Epithelial cell of prostate (primary cell): ENCODE data around the genes SMIM2 and ERICH6B.

DNA sequence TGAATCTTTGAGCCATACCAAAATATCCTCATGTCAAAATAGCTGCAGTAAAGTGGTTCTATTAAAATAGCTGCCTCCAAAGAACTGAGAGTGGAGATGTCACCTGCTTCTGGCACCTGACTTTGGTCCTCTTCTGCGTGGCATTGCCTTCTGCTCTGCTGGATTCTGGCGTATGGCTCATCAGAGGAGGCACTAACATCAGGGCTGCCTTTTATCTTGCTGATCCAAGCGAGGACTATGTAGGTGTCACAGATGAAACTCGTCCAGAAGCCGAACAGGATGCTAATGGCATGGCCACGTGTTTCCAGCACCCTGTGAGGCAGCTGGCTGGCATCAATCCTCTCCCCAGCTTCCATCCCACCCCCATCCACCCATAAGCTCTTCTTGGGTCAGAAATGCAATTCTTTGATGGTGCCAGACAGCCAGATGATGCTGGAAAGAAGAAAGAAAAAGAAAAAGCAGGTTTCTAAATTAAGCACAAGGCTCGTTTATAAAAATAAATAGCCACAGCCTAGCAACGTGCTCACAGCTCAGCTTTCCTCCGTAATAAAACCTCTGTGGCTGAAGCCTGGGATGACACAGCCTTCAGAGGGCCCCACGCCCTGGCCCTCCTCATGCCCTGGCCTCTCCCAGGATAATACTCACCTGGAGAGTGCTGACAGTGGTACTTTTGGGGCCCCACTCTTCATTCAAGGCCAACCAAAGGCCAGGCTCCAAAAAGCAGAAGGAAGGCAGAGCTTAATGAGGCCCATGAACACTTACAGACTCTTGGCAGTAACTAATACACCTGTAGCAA lies at the start of gene SMIM2:
TSS of gene SMIM2 (minus strand) at position 758 of the 796 bp plus-strand sequence.
- RRBS: no CpG with 5 or more reads among the region's 10 CpGs

GRCh38 chr13:44231799-44232604 lies 70.9 kb upstream of the SMIM2 start:
- RRBS: no CpG with 5 or more reads among the region's 14 CpGs

DNA sequence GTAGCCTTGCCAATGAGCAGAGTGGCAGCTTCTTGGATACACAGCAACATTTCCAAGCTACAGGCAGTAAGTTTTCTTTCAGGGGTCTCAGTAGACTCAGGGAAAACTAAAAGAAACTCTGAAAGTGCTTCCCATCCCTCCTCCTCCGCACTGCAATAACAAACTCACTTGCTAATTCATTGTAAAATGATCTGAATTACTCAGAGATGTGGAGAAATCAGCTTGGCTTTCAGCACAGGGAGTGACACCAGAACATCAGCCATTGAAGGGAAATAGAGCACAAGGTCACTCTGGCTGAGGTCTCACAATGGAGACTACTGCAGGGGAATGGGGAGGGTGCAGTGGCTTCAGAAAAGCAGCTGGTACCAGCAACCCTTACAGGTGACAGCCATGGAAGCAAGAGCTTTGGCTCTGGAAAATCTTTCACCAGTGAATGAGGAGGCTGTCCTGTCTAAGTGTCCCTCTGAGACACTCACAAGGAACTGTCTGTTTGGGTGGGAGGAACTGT lies 75.3 kb upstream of the SMIM2 start:
- RRBS: no CpG with 5 or more reads among the region's 1 CpG

GRCh38 chr13:44300823-44301782 lies 72.5 kb upstream of the SERP2 start:
- RRBS: no CpG with 5 or more reads among the region's 12 CpGs

- RRBS: no CpG with 5 or more reads among the region's 8 CpGs
These were observed 63.8 kb upstream of the SERP2 start for GRCh38 chr13:44309705-44310355.

DNA sequence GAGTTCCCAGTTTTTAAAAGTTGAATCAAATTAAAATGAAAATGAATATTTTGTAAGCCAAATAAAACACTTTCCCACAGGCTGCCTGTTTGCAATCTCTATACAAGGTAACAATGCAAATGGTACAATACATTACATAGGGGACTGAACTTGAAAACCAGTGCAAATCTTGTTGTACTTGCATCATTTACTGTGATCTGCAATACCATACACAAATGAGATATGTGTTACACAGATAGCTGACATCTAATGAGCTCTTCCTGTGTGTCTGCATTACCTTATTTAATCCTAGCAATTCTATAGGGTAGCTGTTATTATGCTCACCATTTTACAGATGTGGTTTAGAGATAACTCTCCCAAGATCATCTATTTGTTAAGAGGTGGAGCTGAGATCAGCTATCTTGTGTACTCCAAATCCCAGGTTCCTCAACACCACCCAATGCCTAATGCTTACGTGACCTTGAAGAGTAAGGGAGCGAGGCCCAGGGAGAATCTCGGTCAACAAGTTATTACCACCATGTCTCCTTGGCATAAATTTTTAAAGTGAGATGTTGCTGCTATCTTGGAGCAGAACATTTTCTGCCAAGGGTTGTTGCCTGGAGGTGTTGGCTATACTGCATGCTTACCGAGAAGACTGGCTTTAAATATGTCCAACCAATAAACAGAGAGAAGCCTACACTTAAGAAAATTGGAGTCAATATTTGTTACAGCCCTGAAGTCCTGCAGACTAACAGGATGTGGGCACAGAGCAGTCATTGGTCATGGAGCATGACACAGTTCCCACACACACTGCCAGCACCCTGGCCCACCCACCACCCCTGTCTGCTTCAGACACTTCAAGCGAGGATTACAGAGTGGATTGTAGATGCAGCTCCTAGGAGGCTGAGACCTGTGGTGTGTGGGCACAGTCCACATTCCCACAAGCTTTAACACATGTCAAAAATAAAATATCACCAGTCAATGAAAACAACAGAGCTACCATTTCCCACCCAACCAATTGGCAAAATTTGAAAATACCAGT lies 21.2 kb upstream of the SERP2 start:
- RRBS: no CpG with 5 or more reads among the region's 5 CpGs

DNA sequence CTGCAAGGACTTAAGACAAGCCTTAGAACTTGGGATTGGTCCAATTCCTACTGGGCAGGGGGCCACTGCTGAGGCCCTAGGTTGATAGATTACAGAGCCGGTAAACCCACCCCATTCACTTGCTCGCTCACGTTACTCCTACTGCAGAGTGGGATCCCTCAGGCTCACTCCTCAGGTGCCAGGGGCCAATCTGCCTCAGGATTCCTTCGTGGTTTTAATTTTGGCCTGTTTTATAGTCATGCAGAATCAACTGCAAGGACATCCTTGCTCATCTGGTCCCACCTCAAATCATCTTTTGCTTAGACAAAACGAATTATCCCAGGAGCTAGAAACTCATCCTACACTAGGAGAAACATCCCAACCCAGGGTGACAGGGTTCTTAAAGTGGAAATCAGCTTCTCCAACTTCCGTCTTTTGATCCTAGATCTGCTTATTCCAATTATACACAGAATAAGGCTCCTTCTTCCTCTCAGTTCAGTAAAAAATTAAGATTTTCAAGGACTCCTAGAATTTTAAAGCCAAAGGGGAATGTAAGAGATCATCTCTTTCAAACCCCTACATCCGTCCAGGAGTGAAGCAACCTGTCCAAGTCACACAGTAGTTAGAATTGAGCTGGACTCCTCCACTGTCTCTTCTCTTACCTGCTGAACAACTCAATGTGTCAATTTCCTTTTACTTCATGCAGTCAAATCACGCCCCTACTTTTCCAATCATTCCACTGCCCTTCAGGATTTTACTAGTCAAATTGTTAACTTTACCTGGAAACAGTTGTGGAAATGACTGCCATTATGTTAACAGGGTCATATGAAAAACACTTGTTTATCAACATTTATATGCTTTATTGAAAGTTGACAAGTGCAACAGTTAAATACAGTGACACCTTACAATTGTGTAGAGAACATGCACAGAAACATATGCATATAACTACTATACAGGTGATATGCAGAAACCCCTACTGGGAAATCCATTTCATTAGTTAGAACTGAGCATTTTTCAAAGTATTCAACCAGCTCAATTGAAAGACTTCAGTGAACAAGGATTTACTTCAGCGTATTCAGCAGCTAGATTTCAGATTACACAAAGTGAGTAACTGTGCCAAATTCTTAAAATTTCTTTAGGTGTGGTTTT lies 59.4 kb downstream of the SERP2 start:
- RRBS: no CpG with 5 or more reads among the region's 9 CpGs

DNA sequence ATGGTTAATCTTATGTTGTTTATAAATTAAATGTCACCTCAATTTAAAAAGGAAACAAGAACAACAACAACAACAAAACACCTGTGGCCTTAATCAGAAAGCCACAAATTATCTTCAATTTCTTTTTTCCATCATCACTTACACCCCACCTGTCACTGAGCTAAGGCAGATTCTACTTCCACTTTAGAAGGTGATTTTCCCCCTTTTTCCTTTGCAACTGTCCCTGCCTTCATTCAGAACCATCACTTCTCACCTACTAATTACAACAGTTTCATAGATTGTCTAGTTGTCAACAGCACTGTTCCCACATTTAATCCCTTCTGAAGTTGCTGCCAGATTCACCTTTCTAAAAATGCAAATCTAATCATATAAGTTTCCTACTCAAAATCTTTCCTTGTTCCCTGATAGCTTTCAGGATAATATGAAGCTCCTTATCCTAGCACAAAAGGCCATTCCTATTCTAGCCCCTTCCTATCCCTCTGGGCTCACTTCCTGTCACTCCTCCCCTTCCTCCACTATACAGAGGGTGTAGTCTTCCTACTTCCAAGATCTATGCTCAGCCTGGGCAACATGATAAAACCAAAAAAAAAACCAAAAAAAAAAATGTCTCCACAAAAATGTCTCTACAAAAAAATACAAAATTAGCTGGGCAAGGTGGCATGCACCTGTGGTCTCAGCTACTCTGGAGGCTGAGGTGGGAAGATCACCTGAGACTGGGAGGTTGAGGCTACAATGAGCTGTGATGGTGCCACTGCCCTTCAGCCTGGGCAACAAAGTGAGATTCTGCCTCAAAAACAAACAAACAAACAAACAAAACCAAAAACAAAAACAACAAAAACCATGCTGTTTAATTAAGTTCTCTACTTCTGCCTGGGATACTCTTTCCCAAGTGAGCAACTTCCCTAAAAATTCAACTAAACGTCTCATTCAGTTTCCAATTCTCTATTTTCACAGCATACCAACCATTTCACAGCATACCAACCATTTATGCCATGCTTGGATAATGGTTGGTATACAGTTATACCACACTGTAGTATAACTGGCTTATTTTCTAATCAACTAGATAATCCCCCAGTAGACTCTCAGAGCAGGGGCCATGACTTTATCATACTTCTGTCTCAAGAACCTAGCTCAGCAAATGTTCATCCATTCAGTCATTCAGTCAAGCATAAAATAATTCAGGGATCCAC lies 78.2 kb downstream of the TSC22D1 start:
- RRBS: no CpG with 5 or more reads among the region's 1 CpG

DNA sequence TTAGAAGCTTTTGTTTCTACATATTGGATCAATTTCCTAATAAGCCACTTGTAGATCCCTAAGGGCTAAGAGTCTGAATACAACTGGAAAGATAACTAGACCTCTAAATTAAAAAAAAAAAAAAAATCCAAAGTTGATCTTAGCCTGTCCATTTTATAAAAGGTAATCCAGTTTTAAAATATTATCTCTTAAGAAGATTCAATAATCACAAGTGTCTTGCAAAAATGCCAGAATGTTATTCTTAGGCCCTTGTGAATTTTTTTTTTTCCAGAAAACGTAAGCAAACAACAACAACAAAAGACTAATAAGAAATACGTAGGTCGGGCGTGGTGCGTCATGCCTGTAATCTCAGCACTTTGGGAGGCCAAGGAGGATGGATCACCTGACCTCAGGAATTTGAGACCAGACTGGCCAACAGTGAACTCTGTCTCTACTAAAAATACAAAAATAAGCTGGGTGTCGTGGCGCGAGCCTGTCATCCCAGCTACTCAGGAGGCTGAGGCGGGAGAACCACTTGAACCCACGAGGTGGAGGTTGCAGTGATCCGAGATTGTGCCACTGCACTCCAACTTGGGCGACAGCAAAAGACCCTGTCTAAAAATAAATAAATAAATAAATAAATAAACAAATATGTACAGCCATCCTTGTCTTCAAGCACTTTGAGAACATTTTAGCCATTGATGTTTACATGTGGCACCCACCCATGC lies 21.0 kb downstream of the TSC22D1 start:
- RRBS: no CpG with 5 or more reads among the region's 12 CpGs

DNA sequence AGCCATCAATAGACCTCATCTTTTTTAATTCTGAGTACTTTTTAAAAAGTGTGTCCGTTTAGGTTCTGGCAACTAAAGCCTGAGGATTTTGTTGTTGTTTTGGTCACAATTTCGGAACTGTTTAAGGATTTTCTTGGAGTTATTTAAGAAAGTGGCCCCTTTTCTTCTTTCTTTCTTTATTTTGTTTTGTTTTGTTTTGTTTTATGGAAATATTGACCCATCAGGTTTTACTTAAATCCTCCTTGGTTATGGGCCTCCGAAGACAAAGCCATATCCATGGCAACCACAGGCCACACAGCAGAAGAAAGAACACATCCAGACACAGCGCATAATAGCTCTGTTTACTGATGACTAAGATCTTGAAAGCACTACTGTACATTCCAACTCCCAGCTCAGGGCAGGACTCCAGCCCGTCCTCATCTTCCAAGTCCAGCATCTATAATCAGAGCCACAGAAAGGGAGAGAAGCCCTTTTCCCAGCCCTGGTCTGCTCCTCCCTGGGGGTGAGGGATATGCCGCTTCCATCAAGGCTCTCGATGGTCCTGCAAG lies 84.4 kb downstream of the NUFIP1 start:
- RRBS: no CpG with 5 or more reads among the region's 7 CpGs

GRCh38 chr13:45156722-45157449 lies 36.6 kb downstream of the GTF2F2 start:
- RRBS: no CpG with 5 or more reads among the region's 4 CpGs

GRCh38 chr13:45168147-45168599 lies 32.7 kb downstream of the KCTD4 start:
- RRBS: no CpG with 5 or more reads among the region's 4 CpGs

GRCh38 chr13:45339821-45340226 lies 1.2 kb downstream of the TPT1 start:
- RRBS: no CpG with 5 or more reads among the region's 10 CpGs

GRCh38 chr13:45370795-45371384 lies 29.9 kb upstream of the TPT1 start:
- RRBS: 3% methylated on average over 10 of the region's 36 CpGs

DNA sequence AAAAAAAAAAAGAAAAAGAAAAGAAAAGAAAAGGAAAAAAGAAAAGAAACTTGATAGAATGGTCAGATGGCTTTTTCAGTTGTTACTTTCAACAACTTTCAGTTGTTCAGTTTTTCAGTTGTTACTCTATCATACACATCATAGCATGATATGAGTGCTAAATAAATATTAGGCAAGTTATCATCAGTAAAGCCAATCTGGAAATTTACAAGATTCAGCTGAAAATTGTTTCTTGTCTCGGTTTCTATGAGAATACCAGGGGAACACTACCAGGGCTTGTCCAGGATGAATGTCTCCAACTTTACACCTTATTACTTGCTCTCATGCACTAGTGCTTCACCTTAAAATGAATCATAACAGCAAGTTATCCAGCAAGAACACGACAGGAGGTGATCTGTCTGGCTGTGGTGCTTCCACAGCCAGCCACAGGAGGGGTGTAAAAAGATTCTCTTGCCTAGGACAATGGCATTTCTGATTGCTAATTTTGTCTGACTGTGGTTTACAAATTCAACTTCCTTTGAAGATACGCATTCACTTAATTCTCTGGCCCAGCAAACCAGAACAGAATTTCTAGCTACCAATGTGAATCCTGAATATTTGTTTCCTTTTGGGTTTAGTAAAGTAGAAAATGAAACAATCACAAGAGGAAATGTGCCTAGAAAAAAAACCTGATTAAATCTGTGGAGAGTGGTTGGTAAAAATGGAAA lies 23.2 kb upstream of the COG3 start:
- RRBS: no CpG with 5 or more reads among the region's 3 CpGs

- RRBS: no CpG with 5 or more reads among the region's 1 CpG
These were observed 28.3 kb downstream of the COG3 start for GRCh38 chr13:45493034-45493513.

DNA sequence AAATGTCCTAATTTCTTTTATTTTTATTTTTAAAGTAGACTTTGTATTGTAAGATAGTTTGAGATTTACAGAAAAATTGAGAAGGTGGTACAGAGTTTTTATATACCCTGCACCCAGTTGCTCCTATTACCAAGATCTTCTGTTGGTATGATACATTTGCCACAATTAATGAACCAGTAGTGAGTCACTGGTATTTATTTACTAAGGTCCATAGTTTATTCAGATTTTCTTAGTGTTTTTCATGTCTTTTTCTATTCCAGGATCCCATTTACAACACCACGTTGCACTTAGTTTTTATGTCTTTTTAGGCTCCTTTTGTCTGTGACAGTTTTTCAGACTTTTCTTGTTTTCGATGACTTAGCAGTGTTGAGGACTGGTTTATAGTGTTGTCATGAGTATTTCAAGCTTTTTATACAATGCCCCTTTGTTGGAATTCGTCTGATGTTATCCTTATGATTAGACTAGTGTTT lies 35.8 kb downstream of the COG3 start:
- RRBS: no CpG with 5 or more reads among the region's 3 CpGs

- RRBS: no CpG with 5 or more reads among the region's 34 CpGs
These were observed at the start of gene ERICH6B for GRCh38 chr13:45615139-45616140. TSS of gene ERICH6B (minus strand) at chr13:45615739.

GRCh38 chr13:46126568-46127080 lies 21.8 kb upstream of the CPB2 start:
- RRBS: no CpG with 5 or more reads among the region's 4 CpGs

DNA sequence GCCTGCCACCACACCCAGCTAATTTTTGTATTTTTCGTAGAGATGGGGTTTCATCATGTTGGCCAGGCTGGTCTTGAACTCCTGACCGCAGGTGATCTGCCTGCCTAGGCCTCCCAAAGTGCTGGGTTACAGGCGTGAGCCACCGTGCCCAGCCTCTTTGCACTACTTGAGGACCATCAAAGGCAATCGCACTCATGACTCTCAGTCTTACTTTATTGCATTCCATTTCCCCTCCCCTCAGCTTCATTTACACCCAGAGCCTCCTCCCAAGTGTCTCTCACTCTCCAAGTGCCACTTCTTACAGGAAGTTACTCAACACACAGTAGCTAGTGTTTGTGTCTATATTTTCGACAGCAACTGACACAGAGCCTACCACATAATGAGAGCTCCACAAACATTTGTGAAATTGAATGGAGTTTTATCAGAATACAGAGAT lies 16.8 kb upstream of the RUBCNL start:
- RRBS: no CpG with 5 or more reads among the region's 6 CpGs